Progenitor cell of endocrine pancreas (in vitro differentiated cells): Measurements from ENCODE around the gene ABCA10.

GRCh38 chr17:68991511-68992482 is 36.6 kb upstream of the ABCA8 start:
- PRO-cap: no peak

GRCh38 chr17:69065484-69066319 is 5.0 kb upstream of the ABCA9 start:
- PRO-cap: no peak

GRCh38 chr17:69228437-69229164 is at the start of gene ABCA10:
Gene ABCA10, minus strand, starts transcription at chr17:69228824.
- PRO-cap: no peak

DNA sequence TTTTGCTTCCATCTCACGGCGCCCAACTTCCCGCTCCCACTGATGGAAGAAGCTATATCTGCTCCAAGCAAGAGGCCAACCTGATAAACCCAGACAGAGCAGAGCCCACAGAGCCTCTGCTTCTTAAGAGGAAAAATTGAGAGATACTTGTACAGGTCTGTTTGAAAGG is 167.5 kb upstream of the KCNJ16 start:
- PRO-cap: no peak

DNA sequence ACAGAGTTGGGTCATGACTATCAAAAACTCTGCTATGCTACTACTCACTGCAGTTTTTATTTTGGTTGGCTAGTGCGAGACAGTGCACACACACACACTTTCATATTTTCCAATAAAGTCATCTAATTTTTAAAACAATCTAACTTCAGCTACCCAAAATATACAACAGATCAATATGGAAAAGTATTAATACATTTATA is 119.4 kb downstream of the KCNJ2 start:
- PRO-cap: no peak

DNA sequence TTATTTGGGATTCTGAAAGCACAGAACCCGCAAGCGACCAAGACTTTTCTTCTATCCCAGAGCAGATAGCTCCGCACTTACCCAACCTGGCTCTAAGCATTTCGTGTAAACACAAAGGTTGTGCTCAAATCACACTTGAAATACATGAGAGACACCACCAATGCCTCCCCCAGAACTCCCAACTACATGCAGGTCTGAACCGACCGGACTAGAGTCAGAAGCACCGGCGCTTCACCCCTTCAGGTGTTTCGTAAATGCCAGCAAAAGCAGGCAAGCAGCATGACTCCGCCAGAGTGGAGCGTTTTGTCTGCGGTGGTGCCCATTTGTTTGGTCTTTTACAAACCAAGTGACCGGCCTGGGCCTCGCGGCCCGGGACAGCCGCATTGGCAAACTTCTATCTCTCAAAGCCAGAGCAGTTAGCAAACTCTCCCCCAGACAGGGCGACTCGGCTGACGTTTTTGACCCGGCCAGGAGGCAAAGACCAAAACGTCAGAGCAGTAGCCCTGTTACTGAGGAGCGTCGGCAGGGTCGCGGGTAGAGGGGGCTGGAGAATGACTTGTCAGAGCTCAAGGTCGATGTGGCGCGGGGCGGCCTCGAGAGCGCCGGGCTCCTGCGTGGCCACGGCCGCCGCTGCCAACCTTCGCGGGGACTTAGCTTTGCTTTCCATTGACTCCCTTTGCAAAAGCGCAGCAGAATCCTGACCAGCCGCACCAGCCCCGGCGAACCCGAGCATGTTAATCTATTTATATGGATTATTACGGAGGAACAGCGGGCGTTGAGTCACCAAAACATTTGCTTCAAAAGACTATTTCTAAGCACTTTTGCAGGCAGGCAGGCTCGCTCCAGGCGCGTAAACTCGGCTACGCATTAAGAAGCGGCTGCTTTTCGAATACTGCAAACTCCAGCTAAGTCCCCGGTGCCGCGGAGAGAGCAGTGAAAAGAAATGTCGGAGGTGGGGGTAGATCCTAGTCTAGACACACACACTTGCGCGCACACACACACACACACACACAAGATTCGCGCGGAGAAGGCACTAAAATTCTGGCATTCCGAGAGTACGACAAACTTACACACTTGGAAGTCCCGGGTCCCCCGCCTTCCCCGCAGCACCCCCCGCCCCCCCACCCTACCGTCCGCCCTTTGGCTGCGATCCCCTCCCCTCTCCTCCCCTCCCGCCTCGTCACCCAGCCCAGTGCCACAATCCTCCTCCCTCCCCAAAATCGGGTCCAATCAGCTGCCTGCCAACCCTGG is 702 bp upstream of the SOX9 start:
- PRO-cap: bidirectional peak, plus-strand start at position 562 of the sequence, minus-strand start at position 511 of the sequence; bidirectional peak, plus-strand start outside the sequence, minus-strand start at position 1,040 of the sequence

GRCh38 chr17:72123913-72124525 is 3.2 kb downstream of the SOX9 start:
- PRO-cap: no peak

DNA sequence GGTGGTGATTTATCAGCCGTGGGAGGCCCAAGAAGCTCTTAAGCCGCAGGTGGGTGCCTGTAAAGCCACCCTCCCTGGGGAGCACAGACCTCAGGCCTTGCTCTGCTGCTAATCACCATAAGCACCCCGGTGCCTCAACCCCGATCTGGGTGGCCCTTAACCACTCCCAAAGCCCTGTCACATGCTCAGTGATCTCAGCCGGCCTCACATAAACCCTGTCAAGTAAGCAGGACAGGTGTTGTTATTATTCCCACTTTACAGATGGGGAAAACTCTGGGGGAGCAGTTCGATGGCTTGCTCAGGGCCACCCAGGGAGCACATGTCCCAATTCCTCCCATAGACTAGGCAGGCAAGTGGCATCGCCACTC is 299.1 kb downstream of the SOX9 start:
- PRO-cap: no peak

DNA sequence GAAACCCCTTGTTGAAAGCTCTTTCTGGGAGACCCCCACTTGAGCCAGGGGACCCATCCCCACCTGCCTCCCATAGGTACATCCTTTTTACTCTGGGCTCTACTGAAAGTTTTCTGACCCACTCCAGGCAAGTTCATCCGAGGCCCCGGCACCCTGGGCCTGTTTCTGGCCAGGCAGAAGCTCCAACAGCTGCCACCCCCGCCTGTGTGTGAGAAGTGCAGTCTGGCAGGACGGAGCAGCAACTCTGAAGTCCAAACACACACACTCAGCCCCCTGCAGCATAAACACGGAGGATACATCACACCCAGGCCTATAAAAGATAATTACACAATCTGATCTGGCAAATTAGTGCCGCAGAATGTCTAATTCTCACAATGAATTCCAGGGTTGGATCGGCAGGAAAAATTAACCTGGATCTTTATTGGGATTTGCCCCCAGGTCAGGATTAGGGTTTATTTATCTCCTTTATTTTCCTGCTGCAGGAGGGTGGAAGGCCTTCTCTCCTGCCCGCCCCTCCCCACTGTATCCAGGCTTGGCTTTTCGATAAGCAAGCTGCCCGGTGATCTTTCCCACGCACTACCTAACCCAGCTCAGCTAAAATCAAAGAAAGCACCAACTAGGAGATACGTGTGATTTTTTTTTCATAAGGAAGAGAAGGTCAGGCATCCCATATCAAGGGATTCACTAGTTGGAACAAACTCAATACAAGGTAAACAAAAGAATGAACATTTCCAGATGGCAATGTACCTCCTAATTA is 311.4 kb downstream of the SOX9 start:
- PRO-cap: no peak

DNA sequence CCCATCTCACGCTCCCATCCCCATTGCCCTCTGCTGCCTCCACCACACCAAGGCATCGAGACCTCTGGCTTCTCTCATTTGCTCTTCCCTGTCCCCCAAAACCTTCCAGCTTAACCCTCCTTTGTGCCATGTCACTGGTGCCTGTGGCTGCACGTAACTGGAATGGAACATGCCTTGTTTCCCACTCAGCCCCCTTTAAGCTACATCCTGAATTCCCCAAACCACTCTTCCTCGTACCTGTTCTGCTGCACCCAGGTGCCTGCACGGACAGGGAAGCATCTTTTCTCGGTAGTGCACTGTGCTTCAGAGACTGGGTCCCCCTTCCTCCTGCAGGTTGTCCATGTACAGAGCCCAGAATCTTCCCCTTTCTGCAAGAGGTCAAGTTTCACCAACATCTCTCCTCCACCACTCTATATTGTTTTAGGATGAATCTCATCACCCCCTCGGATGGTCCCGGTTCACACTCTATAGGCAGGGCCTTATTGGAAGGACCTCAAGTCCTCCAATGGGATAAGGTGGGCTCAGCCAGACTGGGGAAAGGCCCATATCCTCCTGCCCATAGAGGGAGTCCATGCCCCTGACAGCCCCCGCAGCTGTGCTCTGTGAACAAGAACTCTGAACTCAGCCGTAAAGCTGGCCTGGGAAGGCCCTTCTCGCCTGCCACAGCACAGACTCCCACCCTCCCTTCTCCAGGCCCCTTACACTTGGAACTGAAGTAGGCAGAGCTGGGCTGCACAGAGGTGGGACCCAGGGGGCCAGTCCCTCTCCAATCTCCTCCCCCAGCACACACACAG is 453.6 kb downstream of the SOX9 start:
- PRO-cap: no peak

DNA sequence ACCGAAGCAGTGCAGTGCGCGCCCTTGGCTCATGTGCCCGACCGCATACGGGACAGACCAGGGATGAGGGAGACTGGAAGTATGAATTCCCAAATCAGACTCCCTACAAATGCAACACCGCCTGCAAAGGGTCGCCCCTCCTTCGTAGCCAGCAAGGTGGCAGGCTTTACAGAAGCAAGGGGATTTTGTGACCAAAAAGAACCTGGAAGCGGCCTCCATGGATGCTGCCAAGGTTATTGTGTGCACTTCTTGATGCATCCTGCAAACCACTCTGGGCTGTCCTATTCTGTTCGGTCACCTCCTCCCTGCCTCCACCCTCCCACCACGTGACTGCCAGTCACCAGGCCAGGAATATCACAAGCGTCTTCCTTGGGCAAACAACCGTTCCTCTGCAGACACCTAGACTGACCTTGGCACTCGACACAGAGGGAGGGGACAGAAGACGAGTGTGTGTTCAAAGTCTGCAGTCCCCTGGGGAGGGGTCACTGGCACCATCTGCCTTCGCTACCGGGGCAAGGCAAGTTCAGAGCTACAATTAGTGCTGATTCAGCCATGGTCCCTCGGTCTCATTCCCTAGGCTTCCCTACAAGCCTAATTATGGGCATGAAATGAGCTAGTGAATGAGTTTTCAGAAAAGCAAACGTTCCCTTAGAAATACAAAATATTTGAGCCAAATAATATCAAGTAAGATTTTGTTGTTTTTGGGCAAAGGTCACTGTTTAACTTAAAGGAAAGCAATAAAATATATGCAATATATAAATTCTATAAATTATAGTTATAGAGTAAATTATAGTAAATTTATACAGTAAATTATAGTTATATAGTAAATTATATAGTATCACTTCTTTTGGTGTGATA is 460.2 kb downstream of the SLC39A11 start:
- PRO-cap: no peak

DNA sequence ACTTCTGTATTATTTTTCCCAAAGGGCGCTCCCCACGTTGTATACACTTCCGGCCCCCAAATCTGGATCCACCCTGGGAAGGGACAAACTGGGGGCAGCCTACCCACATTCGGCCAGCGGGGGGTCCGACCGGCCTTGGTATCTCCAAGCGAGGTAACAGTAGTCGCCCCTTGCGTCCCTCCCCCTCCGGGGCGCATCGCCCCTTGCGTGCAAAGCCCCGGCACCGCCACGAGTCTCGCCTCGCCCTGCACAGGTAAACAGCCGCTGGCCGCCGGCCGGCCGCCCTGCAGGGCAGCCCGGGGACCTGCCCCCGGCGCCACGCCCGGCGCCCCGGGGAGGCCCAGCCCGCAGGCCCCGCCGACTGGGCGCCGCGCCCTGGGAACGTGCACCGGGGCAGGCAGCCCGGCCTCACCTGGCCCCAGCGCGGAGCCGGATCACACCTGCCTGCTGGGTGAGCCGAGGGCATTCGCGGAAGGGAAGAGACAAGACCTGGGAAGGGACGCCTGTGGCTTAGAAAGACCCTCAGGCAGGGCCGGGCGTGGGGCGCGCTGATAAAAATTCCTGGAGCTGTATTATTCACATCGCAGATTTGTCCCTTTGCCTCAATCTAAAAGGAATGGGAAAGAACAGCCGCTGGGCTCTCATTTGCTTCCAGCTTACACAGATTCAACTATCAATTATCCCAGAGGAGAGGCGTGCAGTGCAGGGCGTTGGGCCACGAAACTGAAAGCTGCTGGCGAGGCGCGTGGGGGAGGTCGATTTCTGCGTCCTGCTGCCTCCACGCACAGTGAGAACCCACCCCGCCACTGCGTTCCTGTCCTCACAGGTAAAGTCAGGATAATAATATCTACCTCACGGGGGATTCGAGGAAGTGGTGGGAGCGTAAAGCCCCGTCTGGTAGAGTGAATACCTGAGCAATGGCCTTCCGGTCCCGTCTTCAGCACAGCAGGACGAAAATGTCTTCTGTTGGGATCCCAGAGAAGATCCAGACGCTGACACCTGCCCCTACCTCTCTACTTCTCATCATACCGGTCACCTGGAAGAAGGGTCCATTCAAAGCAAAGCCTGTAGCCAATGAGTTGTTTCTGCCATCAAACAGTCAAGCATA is 451.9 kb downstream of the SLC39A11 start:
- PRO-cap: no peak

DNA sequence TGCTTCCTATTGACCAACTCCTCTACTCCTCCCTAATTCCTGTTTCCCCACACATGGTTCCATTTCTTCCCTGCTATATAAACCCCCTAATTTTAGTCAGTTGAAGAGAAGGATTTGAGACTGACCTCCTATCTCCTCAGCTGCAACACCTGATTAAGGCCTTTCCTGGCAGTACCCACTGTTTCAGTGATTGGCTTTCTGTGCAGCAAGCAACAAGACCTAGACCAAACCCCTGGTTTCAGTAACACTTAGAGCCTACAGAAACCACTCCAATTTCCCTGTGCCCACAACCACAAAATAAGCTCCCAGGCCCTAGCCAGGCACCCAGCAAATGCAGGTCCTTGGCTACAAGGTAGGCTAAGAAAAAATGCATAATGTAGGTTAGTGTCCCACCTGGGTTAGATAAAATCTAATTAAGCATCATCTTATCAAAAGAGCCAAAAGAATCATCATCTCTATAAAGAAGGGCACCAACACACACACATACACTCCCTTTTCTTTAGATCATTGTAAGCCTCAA is 215.8 kb downstream of the SLC39A11 start:
- PRO-cap: no peak

DNA sequence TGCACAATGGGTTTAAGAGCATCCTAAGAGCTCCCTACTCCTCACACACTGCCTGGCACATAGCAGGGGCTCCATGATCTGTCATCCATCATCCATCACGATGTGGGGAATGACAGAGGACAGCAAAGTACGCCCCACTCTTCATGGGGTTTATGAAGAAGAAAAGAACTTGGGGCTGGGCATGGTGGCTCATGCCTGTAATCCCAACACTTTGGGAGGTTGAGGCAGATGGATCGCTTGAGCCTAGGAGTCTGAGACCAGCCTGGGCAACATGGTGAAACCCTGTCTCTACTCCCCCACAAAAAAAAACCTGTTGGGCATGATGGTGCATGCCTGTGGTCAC is 212.4 kb downstream of the SLC39A11 start:
- PRO-cap: no peak

DNA sequence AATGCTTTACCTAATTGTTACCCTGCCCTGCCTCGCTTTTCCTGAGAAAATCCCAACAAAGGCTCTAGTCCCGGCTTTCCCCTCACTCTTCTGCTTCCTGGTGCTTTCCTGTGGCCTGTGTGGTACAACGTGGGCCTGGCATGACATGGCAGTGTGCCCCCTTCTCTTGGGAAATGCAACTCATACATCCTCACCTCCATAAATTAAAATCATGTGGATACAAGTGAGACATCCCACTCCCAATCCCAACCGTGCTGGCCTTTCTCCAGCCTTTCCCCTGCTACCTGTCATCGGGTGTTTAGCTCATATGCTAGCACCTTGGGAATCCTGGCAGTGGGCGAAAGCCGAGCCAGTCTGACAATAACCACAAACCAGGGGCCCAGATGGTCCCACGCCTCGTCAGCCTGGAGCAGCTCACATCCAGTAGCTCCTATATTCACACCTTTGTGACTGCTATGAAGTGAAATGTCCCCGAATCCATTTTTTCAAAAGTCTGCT is 177.1 kb downstream of the SLC39A11 start:
- PRO-cap: no peak

DNA sequence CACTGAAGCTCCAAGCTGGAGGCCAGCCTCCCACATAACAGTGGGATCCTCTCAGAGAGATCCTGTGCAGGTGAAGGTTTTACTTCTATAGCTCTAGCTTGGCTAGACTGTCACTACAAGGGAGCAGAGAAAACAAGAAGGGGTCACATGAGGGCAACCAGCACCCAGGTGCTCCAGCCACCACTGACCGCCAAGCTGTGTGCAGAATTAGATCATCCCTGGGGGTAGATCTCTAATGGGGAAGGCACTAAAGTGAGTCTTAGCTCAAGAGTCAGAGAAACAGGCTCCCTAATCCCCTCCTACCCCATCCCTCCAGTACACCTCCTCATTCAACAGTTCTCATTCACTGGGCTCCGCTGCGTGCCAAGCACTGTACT is 13.4 kb downstream of the CDC42EP4 start:
- PRO-cap: no peak

DNA sequence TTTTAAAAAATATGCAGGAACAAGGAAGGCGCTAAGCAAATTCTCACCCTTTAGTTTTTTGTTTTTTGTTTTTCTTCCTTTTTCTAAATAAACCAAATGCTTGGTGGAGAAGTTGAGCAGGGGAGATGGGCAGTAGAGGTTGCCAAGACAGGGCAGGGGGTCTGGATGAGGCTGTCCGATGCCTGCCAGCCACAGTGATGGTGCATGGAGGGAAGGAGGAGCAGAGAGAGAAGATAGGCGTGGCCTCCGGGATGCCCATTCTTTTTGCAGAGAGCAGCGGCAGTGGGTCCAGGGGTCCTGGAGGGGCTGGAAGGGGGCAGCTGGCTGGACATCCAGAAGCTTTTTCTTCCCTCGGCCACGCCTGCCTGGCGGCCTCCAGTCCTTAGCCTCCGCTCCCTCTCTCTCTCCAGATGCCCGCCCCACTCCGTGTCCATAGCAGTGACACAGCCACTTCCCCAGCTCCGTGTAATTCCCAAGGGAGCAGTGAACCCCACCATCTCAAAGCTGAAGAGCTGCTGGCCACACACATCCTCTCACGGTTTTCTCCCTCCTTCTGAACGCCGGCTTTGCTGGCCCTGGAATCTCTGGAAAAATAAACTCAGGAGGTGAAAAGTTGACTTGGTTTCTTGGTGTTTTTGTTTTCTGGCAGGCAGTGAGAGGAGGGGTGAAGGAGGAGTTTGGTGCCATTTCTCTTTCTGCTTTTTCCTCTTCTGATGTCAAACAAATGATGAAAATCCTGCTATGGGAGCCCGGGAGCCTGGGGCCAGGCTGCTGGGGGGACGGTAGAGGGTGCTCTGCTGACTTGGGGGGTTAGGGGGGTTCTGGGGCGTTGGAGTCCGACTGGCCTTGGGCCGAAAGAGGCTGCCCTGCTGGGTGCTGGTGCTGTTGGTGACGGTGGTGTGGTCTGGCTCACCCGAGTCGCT is 26.3 kb upstream of the CDC42EP4 start:
- PRO-cap: no peak

DNA sequence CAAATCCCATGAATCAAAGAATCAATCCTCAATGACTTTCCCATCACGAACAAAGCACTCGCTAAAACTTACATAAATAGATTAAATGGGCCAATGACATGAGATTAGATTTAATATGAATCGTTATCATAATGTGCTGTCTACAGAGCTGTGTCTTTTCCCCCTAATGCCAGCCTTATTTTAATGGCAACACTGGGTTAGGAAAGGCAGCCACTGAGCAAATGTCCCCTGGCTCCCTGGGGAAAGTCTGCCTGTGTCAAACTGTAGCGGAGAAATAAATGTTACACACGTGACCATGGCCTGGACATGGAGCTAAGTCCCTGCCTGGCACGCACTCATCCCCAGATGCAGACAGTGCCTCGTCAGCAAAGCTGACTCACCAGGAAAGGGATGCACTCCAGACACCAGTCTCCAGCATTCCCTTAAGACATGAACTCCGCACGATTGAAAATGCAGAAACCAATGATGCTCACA is 61.3 kb upstream of the SDK2 start:
- PRO-cap: no peak

DNA sequence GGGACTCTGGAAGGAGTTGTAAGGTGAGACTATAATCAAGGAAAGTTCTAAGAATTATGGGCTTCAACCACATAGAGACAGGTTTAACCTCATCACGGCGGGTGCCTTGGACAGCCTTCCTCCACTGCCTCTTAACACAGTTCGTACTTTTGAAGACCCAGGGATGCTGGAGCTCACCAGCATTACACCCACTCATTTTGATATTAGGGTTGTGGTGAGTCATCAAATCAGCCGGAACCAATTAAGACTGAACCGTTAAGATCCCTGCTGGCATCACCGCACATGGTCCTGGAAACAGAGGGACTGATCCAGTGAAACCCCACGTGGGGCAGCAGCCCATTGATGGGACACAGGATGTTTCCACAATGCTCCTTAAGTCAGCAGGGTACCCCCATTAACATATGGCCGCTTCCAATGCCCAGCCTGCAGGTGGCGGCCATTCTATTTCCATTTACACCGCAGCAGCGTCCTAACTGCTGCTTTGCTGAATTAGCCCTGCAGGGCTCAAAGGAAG is 176.6 kb upstream of the SDK2 start:
- PRO-cap: no peak

DNA sequence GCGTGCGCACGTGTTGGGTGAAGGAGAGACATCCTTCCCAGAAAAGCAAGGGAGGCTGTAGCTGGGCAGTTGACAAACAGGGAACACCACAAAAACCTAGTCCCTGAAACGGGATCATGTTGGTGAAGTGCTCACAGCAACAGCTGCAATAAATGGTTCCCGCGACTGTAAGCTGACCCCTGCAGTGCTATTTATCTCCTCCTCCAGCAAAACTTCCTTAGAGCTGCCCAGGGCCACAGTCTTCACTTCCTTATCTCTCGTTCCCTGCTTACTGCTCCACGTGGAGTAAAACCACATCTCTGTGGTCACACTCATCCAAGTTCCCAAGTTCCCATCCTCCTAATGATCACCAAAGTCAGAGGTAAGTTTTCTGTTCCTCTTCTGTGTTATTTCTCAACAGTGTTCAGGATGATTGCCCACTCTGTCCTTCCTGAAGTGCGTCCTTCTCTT is 40.0 kb upstream of the RPL38 start:
- PRO-cap: no peak